ENCODE data around the genes KDM5C and FAAH2.

DNA sequence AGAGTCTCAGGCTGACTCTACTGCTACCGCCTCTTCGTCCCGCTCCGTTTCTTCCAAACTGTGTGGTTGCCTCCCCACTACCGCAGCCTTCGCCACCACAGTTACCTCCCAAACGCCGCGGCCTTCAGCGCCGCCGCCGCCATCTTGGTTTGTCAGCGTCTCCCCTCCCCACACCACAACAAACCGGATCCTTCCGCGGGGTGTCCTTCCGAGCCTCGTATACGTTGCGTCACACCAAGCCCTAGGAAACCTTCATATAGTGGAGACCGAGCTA lies at the start of gene KDM5C:
Gene KDM5C (minus strand): TSS at position 154 of the 274 bp plus-strand sequence.
- RAMPAGE, long total RNA = start-site peak on the minus strand centred at position 162 of the sequence, 17 bp wide, 767 and 1,285 reads in 2 replicates
- RRBS = no CpG with 5 or more reads among the region's 22 CpGs
PRO-cap:
- standard = bidirectional peak, plus-strand start outside the sequence, minus-strand start at position 146 of the sequence
- CoPRO, capped RNA only, 2 experiments = peak in 2 of 2 experiments; most common minus-strand start position 154 of the sequence (in 2)
- CoPRO, capped and uncapped RNA, 2 experiments = peak in 2 of 2 experiments; most common minus-strand start position 146 of the sequence (in 2)
- CoPRO, uncapped RNA only, 2 experiments = no peak in any of the 2 experiments
CAGE:
- cytosol, long polyA plus RNA = start-site peak on the minus strand centred at position 153 of the sequence, 16 bp wide, 163 and 62 reads in 2 replicates
- long polyA plus RNA = start-site peak on the minus strand centred at position 147 of the sequence, 61 bp wide, 132 and 189 reads in 2 replicates
- nucleolus, long total RNA = no peak
- nucleus, long polyA plus RNA = start-site peak on the minus strand centred at position 161 of the sequence, 33 bp wide, 96 and 521 reads in 2 replicates

GRCh38 chrX:53394539-53394928 lies 27.9 kb downstream of the SMC1A start:
- RAMPAGE, long total RNA = no peak
- RRBS = no CpG with 5 or more reads among the region's 3 CpGs
PRO-cap:
- standard = no peak
- CoPRO, capped RNA only, 2 experiments = no peak in any of the 2 experiments
- CoPRO, capped and uncapped RNA, 2 experiments = no peak in any of the 2 experiments
- CoPRO, uncapped RNA only, 2 experiments = no peak in any of the 2 experiments
CAGE:
- cytosol, long polyA plus RNA = no peak
- long polyA plus RNA = no peak
- nucleolus, long total RNA = no peak
- nucleus, long polyA plus RNA = no peak

GRCh38 chrX:53412802-53413644 lies 9.4 kb downstream of the SMC1A start:
- RAMPAGE, long total RNA = no peak
- RRBS = no CpG with 5 or more reads among the region's 16 CpGs
PRO-cap:
- standard = no peak
- CoPRO, capped RNA only, 2 experiments = no peak in any of the 2 experiments
- CoPRO, capped and uncapped RNA, 2 experiments = no peak in any of the 2 experiments
- CoPRO, uncapped RNA only, 2 experiments = peak in 1 of 2 experiments; most common minus-strand start chrX:53413420 (in 1)
CAGE:
- cytosol, long polyA plus RNA = start-site peak on the minus strand at chrX:53412975-53413127, 72 and 85 reads in 2 replicates
- long polyA plus RNA = start-site peak on the minus strand at chrX:53412949-53413141, 240 and 257 reads in 2 replicates; start-site peak on the minus strand at chrX:53413235-53413435, 110 and 70 reads in 2 replicates
- nucleolus, long total RNA = no peak
- nucleus, long polyA plus RNA = start-site peak on the minus strand at chrX:53413085-53413119, 18 and 27 reads in 2 replicates

DNA sequence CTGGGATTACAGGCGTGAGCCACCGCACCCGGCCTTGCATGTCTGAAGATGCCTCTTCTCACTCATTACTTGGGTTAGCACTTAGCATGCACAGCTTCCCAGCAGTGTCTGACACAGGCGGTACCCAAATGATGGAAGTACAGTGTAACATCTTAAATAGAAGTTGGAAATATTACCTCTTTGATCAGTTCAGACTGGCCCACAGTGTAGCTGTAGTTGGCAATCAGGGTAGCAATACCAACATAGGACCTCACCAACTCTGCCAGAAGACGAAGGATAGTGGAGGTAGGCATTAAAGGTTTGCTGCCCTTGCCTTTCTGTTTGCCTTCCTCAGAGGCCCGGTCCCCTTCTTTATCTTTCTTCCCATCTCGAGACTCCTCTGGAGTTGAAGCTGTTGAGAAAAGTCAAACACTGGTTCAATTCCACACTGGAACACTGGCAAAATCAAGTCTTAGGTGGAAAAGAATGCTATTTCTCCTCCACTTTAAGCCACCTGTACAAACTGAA lies 112.9 kb downstream of the HUWE1 start:
- RAMPAGE, long total RNA = no peak
- RRBS = no CpG with 5 or more reads among the region's 7 CpGs
PRO-cap:
- standard = no peak
- CoPRO, capped RNA only, 2 experiments = no peak in any of the 2 experiments
- CoPRO, capped and uncapped RNA, 2 experiments = no peak in any of the 2 experiments
- CoPRO, uncapped RNA only, 2 experiments = peak in 1 of 2 experiments; most common minus-strand start position 319 of the sequence (in 1)
CAGE:
- cytosol, long polyA plus RNA = no peak
- long polyA plus RNA = no peak
- nucleolus, long total RNA = no peak
- nucleus, long polyA plus RNA = no peak

- RAMPAGE, long total RNA = start-site peak on the minus strand at chrX:53683911-53684094, 1,024 and 828 reads in 2 replicates
- RRBS = 1% methylated on average over 6 of the region's 81 CpGs
PRO-cap:
- standard = bidirectional peak, plus-strand start at chrX:53683937, minus-strand start at chrX:53684029; bidirectional peak, plus-strand start at chrX:53684567, minus-strand start at chrX:53684291; unidirectional peak, plus-strand start at chrX:53684604
- CoPRO, capped RNA only, 2 experiments = peak in 2 of 2 experiments; most common plus-strand start chrX:53683937 (in 2); most common minus-strand start chrX:53683845 (in 2)
- CoPRO, capped and uncapped RNA, 2 experiments = peak in 1 of 2 experiments; most common plus-strand start chrX:53683932 (in 1); most common minus-strand start chrX:53683845 (in 1)
- CoPRO, uncapped RNA only, 2 experiments = peak in 2 of 2 experiments; most common plus-strand start chrX:53684117 (in 1); most common minus-strand start chrX:53683817 (in 1)
CAGE:
- cytosol, long polyA plus RNA = start-site peak on the minus strand at chrX:53683915-53683999, 105 and 121 reads in 2 replicates
- long polyA plus RNA = start-site peak on the minus strand at chrX:53683914-53684079, 536 and 1,770 reads in 2 replicates
- nucleolus, long total RNA = no peak
- nucleus, long polyA plus RNA = start-site peak on the minus strand at chrX:53683823-53684151, 1,162 and 1,743 reads in 2 replicates
These were observed 2.5 kb downstream of the HUWE1 start for GRCh38 chrX:53683645-53684717.

GRCh38 chrX:53757199-53757635 lies 70.7 kb upstream of the HUWE1 start:
- RAMPAGE, long total RNA = no peak
- RRBS = no CpG with 5 or more reads among the region's 2 CpGs
PRO-cap:
- standard = no peak
- CoPRO, capped RNA only, 2 experiments = no peak in any of the 2 experiments
- CoPRO, capped and uncapped RNA, 2 experiments = no peak in any of the 2 experiments
- CoPRO, uncapped RNA only, 2 experiments = no peak in any of the 2 experiments
CAGE:
- cytosol, long polyA plus RNA = no peak
- long polyA plus RNA = no peak
- nucleolus, long total RNA = no peak
- nucleus, long polyA plus RNA = no peak

- RAMPAGE, long total RNA = no peak
- RRBS = 29% methylated on average over 10 of the region's 35 CpGs
PRO-cap:
- standard = no peak
- CoPRO, capped RNA only, 2 experiments = no peak in any of the 2 experiments
- CoPRO, capped and uncapped RNA, 2 experiments = no peak in any of the 2 experiments
- CoPRO, uncapped RNA only, 2 experiments = no peak in any of the 2 experiments
CAGE:
- cytosol, long polyA plus RNA = no peak
- long polyA plus RNA = no peak
- nucleolus, long total RNA = no peak
- nucleus, long polyA plus RNA = start-site peak on the minus strand at chrX:54042807-54042913, 25 and 32 reads in 2 replicates
These were observed 1.6 kb downstream of the PHF8 start for GRCh38 chrX:54042425-54043273.

- RAMPAGE, long total RNA = no peak
- RRBS = no CpG with 5 or more reads among the region's 11 CpGs
PRO-cap:
- standard = no peak
- CoPRO, capped RNA only, 2 experiments = no peak in any of the 2 experiments
- CoPRO, capped and uncapped RNA, 2 experiments = no peak in any of the 2 experiments
- CoPRO, uncapped RNA only, 2 experiments = no peak in any of the 2 experiments
CAGE:
- cytosol, long polyA plus RNA = no peak
- long polyA plus RNA = no peak
- nucleolus, long total RNA = no peak
- nucleus, long polyA plus RNA = no peak
These were observed 964 bp downstream of the PHF8 start for GRCh38 chrX:54043274-54043744.

DNA sequence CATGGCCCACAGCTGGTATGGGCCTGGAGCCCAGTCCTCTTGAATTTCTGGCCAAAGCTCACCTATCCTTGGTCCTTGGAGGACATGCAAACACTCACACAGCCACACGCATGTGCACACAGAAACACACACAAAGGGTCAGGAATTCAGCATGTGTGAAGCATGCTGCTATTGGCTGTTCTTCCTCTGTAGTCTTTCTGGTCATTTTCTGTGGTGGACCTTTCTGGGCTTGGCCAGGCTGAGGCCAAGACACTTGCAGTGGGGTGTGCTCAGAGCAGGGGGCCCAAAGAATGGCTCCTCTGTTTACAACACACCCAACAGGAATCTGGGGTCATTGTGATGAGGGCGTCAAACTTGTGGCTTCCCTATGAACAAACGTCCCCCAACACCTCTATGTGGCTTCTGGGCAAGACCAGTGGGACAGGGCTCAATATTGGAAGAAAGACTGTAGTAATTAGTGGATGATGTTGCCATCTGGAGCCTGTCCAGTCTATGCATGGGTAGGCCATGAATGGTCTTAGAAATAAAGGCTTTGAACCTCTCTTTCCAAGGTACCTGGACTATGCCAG lies 6.6 kb downstream of the MAGED2 start:
- RAMPAGE, long total RNA = no peak
- RRBS = no CpG with 5 or more reads among the region's 3 CpGs
PRO-cap:
- standard = no peak
- CoPRO, capped RNA only, 2 experiments = no peak in any of the 2 experiments
- CoPRO, capped and uncapped RNA, 2 experiments = no peak in any of the 2 experiments
- CoPRO, uncapped RNA only, 2 experiments = no peak in any of the 2 experiments
CAGE:
- cytosol, long polyA plus RNA = no peak
- long polyA plus RNA = no peak
- nucleolus, long total RNA = no peak
- nucleus, long polyA plus RNA = no peak

GRCh38 chrX:56019756-56020555 lies 212.2 kb upstream of the KLF8 start:
- RAMPAGE, long total RNA = no peak
- RRBS = no CpG with 5 or more reads among the region's 2 CpGs
PRO-cap:
- standard = no peak
- CoPRO, capped RNA only, 2 experiments = no peak in any of the 2 experiments
- CoPRO, capped and uncapped RNA, 2 experiments = no peak in any of the 2 experiments
- CoPRO, uncapped RNA only, 2 experiments = no peak in any of the 2 experiments
CAGE:
- cytosol, long polyA plus RNA = no peak
- long polyA plus RNA = no peak
- nucleolus, long total RNA = no peak
- nucleus, long polyA plus RNA = no peak

DNA sequence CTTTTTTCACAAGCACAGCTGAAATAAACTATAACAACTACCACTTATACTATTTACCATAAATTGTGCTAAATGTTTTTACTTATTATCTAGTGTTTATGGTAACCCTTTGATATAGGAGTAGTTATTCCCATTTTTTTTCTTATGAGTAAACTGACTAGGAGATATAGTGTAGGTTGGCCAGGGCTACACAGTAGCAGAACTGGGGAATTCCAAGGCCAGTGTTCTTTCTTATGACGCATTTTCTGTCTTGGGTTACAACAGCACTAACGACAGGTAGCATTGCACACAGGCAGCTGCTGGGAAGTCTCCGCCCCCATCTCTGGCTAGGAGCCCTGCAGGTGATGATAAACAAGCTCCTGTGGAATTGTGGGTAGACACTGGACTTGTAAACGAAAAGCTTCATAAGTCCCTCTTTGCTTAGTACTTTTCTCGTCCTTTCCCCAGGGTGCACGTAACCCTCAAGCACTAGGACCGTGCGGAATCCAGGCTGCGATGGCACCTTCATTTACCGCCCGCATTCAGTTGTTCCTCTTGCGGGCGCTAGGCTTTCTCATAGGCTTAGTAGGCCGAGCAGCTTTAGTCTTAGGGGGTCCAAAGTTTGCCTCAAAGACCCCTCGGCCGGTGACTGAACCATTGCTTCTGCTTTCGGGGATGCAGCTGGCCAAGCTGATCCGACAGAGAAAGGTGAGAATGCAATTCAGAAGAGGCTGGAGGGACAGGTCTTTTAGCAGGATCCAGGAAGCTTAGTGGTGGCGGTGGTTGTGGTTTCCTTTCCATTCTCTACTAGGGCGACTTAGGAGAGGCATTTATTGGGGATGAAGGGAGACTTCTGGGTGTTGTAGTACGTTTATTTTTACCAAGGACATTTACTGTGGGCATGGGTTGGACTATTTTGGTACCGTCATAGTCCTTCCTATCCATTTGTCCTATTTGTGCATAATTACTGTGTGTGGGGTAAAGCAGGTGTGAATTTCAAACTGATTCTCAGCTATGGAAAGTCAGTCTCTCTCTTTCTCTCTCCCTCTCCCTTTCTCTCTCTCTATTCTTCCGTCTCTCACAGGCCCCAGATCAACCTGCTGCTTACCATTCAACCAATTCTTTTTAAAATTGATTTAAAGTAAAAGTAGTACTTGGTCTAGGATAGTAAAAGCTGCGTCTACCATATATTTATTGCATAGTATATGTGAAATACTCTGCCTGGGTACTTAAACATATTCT lies at the start of gene FAAH2:
Gene FAAH2 (plus strand): TSS at position 376 of the 1,221 bp plus-strand sequence.
- RAMPAGE, long total RNA = no peak
- RRBS = no CpG with 5 or more reads among the region's 24 CpGs
PRO-cap:
- standard = no peak
- CoPRO, capped RNA only, 2 experiments = no peak in any of the 2 experiments
- CoPRO, capped and uncapped RNA, 2 experiments = no peak in any of the 2 experiments
- CoPRO, uncapped RNA only, 2 experiments = no peak in any of the 2 experiments
CAGE:
- cytosol, long polyA plus RNA = no peak
- long polyA plus RNA = no peak
- nucleolus, long total RNA = no peak
- nucleus, long polyA plus RNA = no peak

- RAMPAGE, long total RNA = no peak
- RRBS = no CpG with 5 or more reads among the region's 3 CpGs
PRO-cap:
- standard = no peak
- CoPRO, capped RNA only, 2 experiments = no peak in any of the 2 experiments
- CoPRO, capped and uncapped RNA, 2 experiments = no peak in any of the 2 experiments
- CoPRO, uncapped RNA only, 2 experiments = no peak in any of the 2 experiments
CAGE:
- cytosol, long polyA plus RNA = no peak
- long polyA plus RNA = no peak
- nucleolus, long total RNA = no peak
- nucleus, long polyA plus RNA = no peak
These were observed 27.2 kb downstream of the ARHGEF9 start for GRCh38 chrX:63757838-63758277.

GRCh38 chrX:64192009-64192826 lies 13.3 kb downstream of the AMER1 start:
- RAMPAGE, long total RNA = no peak
- RRBS = no CpG with 5 or more reads among the region's 8 CpGs
PRO-cap:
- standard = no peak
- CoPRO, capped RNA only, 2 experiments = no peak in any of the 2 experiments
- CoPRO, capped and uncapped RNA, 2 experiments = no peak in any of the 2 experiments
- CoPRO, uncapped RNA only, 2 experiments = no peak in any of the 2 experiments
CAGE:
- cytosol, long polyA plus RNA = no peak
- long polyA plus RNA = no peak
- nucleolus, long total RNA = no peak
- nucleus, long polyA plus RNA = no peak

GRCh38 chrX:64958845-64959455 lies 17.3 kb downstream of the ZC4H2 start:
- RAMPAGE, long total RNA = no peak
- RRBS = no CpG with 5 or more reads among the region's 1 CpG
PRO-cap:
- standard = no peak
- CoPRO, capped RNA only, 2 experiments = no peak in any of the 2 experiments
- CoPRO, capped and uncapped RNA, 2 experiments = no peak in any of the 2 experiments
- CoPRO, uncapped RNA only, 2 experiments = no peak in any of the 2 experiments
CAGE:
- cytosol, long polyA plus RNA = no peak
- long polyA plus RNA = no peak
- nucleolus, long total RNA = no peak
- nucleus, long polyA plus RNA = no peak

- RAMPAGE, long total RNA = no peak
- RRBS = no CpG with 5 or more reads among the region's 10 CpGs
PRO-cap:
- standard = no peak
- CoPRO, capped RNA only, 2 experiments = no peak in any of the 2 experiments
- CoPRO, capped and uncapped RNA, 2 experiments = no peak in any of the 2 experiments
- CoPRO, uncapped RNA only, 2 experiments = no peak in any of the 2 experiments
CAGE:
- cytosol, long polyA plus RNA = no peak
- long polyA plus RNA = no peak
- nucleolus, long total RNA = no peak
- nucleus, long polyA plus RNA = no peak
These were observed 163.2 kb downstream of the ZC3H12B start for GRCh38 chrX:65197714-65198269.

GRCh38 chrX:65677673-65678403 lies 10.4 kb downstream of the MSN start:
- RAMPAGE, long total RNA = no peak
- RRBS = no CpG with 5 or more reads among the region's 3 CpGs
PRO-cap:
- standard = no peak
- CoPRO, capped RNA only, 2 experiments = no peak in any of the 2 experiments
- CoPRO, capped and uncapped RNA, 2 experiments = no peak in any of the 2 experiments
- CoPRO, uncapped RNA only, 2 experiments = no peak in any of the 2 experiments
CAGE:
- cytosol, long polyA plus RNA = no peak
- long polyA plus RNA = no peak
- nucleolus, long total RNA = no peak
- nucleus, long polyA plus RNA = no peak

GRCh38 chrX:67544716-67545892 lies 1.3 kb downstream of the AR start:
- RAMPAGE, long total RNA = no peak
- RRBS = 5% methylated on average over 9 of the region's 45 CpGs
PRO-cap:
- standard = no peak
- CoPRO, capped RNA only, 2 experiments = no peak in any of the 2 experiments
- CoPRO, capped and uncapped RNA, 2 experiments = no peak in any of the 2 experiments
- CoPRO, uncapped RNA only, 2 experiments = no peak in any of the 2 experiments
CAGE:
- cytosol, long polyA plus RNA = no peak
- long polyA plus RNA = no peak
- nucleolus, long total RNA = no peak
- nucleus, long polyA plus RNA = no peak

Measured in K562 (cell line).